Amniotic epithelial cell (primary cell): ENCODE results near the gene PROB1.

DNA sequence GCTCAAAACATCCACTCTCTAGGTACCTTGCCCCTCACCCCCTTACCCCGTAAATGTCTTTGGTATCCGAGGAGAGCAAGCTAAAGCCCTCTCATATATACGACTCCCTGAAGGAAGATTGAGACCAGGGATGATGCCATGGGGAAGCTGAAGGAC lies 306 bp upstream of the KDM3B start:
- RRBS, result no CpG with 5 or more reads among the region's 3 CpGs

GRCh38 chr5:138407837-138408460 lies 30.9 kb upstream of the REEP2 start:
- RRBS, result no CpG with 5 or more reads among the region's 6 CpGs

GRCh38 chr5:138461114-138461677 lies 4.1 kb upstream of the EGR1 start:
- RRBS, result no CpG with 5 or more reads among the region's 3 CpGs

DNA sequence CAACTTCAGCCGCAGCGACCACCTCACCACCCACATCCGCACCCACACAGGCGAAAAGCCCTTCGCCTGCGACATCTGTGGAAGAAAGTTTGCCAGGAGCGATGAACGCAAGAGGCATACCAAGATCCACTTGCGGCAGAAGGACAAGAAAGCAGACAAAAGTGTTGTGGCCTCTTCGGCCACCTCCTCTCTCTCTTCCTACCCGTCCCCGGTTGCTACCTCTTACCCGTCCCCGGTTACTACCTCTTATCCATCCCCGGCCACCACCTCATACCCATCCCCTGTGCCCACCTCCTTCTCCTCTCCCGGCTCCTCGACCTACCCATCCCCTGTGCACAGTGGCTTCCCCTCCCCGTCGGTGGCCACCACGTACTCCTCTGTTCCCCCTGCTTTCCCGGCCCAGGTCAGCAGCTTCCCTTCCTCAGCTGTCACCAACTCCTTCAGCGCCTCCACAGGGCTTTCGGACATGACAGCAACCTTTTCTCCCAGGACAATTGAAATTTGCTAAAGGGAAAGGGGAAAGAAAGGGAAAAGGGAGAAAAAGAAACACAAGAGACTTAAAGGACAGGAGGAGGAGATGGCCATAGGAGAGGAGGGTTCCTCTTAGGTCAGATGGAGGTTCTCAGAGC lies 2.4 kb downstream of the EGR1 start:
- RRBS, result 76% methylated on average over 4 of the region's 23 CpGs

GRCh38 chr5:138506990-138507942 lies 35.8 kb downstream of the ETF1 start:
- RRBS, result no CpG with 5 or more reads among the region's 13 CpGs

DNA sequence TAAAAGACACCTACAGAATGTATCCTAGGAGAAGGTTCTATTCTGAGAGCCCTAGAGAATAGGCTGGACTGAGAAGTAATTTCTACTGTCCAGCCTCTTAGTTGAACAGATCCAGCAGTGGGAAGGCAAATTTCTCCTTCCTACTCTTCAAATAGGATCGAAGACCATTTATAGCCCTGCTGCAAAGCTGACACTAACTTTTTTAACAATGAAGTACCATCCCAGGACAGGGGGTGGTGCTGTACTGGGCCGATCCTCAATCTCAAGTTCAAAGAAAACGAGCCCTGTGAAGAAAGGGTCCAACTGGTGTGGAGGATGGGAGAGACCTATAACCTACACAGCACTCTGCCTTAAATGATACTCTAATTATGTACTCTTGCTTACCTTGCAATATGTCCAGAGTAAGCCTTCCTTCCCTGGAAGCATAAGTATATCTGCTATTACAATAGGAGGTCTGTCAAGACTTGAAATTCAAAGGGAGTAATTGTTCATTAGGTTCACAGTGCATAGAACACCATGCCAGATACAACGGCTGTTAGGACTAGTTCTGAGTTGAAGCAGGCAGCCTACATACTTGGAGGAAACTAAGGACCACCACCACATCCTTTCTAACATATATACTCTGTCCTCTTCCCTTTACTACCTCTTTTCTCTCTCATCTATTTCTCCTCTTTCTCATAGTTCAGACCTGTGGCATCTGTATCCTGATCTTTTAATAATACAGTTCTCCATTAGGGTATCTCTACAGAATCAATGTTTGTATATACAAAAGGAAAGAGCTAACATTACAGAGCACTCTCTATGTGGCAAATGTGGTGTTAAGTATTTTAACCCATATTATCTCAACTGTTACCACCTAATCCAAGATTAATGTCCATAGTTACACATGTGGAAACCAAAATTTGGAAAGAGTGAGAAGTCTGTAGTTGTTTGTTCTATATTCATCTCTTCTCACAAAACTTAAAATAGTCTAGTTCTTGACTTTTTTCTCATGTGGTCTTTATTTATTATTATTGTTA lies 6.2 kb downstream of the ETF1 start:
- RRBS, result no CpG with 5 or more reads among the region's 4 CpGs

DNA sequence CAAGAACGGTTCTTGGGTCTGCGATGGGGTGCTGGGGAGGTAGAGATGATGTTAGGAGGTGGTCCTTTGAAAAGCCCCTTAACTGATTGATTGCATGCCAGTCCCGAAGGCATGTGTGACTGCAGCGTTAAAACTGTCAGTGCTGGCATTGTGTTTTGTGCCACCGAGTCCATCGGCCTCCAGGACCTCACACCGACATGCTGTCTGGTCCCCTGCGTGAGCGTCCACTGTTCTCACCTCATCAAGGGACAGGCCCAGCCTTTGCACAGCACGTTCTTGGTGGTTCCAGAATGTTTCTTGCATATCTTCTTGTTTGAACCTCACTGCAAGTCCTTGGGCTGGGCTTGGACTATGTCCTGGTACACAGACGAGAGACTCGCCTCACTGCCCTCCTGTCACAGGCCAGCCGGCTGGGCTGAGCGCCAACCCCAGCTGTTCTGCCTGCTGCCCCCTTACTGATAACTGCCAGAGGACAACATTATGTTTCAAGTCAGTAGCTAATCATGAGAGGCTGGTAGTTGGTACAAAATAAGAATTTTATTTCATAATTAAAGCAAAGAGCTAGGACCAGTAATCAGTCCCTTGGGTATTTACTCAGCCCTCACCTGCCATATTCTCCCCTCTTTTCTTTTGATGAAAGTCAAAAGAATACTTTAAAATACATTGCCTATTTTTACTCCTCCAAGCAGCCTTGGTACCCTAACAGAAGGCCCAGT lies 52.8 kb upstream of the LRRTM2 start:
- RRBS, result no CpG with 5 or more reads among the region's 14 CpGs

DNA sequence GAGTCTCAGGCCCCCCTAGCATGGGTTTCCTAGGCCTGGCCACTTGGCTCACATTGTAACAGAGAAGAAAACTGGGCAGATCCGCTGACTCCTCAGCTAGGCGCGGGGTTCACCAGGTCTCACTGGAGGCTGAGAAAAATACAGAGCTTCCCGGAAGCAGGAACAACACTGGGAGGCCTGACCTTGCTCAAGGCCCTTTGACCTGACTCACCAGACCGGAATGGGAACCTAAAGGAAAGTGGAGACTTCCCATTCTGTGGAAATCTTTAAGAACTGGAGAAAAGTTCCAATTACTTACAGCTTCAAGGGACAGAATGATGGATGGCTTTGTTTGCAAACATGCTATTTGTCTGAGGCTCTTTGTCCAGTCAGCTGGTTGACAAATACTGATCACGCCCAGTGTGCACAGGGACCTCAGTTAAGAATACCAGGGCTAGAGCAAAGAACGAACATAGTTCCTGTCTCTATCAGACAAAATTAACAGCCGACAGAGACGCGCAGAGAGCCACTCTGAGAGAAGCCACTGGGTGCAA lies 88.8 kb upstream of the LRRTM2 start:
- RRBS, result 23% methylated on average over 2 of the region's 10 CpGs

GRCh38 chr5:138974103-138974790 lies 99.1 kb upstream of the LRRTM2 start:
- RRBS, result no CpG with 5 or more reads among the region's 11 CpGs

- RRBS, result 27% methylated on average over 5 of the region's 15 CpGs
These were observed 92.5 kb downstream of the SIL1 start for GRCh38 chr5:139105410-139106271.

DNA sequence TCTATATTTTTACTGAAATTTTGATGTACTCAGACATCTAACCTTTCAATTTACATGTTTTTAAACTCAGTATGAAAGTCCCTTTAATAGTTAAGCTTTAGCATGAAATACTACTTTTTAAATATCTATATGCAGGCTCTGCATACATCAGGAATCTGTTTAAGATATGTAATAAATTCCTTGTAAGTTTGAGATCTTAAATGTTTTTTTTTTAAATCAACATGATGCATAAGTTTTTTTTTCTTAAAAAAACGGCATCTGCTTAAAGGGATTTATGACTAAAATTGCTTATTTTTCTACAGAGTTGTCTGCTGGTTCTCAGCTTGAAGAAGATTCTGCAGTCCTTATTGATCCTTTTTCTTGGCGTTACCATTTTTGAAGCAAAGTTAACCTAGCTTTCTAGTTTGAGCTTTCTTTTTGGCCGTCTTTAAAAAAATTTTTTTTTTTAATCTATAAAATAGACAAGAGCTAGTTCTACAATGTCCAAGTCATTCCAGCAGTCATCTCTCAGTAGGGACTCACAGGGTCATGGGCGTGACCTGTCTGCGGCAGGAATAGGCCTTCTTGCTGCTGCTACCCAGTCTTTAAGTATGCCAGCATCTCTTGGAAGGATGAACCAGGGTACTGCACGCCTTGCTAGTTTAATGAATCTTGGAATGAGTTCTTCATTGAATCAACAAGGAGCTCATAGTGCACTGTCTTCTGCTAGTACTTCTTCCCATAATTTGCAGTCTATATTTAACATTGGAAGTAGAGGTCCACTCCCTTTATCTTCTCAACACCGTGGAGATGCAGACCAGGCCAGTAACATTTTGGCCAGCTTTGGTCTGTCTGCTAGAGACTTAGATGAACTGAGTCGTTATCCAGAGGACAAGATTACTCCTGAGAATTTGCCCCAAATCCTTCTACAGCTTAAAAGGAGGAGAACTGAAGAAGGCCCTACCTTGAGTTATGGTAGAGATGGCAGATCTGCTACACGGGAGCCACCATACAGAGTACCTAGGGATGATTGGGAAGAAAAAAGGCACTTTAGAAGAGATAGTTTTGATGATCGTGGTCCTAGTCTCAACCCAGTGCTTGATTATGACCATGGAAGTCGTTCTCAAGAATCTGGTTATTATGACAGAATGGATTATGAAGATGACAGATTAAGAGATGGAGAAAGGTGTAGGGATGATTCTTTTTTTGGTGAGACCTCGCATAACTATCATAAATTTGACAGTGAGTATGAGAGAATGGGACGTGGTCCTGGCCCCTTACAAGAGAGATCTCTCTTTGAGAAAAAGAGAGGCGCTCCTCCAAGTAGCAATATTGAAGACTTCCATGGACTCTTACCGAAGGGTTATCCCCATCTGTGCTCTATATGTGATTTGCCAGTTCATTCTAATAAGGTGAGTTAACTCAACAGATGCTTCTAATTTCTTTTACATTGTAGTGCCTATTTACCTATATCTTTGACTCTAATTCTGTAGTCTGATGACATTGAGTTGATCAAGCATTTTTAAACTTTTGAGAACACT lies 14.0 kb downstream of the MATR3 start:
- RRBS, result no CpG with 5 or more reads among the region's 15 CpGs

GRCh38 chr5:139363802-139364328 lies 19.2 kb downstream of the SLC23A1 start:
- RRBS, result no CpG with 5 or more reads among the region's 3 CpGs

DNA sequence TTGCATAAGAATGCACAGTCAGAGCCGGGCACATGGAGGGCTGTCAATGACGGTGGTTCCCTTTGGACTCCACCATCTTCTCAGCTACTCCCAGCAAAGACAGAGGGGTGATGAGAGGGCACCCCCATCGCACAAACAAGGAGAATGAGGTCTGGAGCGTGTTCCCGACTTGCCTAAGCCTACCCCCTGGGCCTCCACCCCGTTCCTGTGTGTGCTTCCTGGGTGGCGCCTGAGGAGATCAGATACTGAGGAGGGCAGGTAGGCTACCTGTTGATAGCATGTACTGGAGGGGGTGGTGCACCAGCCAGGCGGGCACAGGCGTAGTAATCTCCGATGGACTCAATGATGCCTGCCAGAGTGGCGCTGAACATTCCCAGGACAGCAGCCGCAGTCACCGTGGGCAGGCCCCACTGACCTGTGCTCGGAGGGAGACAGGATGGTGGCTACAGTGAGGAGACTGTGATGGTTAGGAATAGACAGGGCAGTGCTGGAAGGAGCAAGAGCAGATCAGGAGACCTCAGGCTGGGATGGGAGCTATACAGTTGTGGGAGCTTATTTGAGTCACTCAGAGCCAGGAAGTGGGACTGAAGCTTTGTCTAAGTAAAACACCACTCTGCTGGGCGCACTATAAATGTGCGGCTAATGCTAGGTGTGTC lies 4.0 kb downstream of the SLC23A1 start:
- RRBS, result 45% methylated on average over 1 of the region's 16 CpGs

- RRBS, result 12% methylated on average over 44 of the region's 87 CpGs
These were observed at the start of gene PROB1 for GRCh38 chr5:139394561-139395693. TSS of gene PROB1 (minus strand) at chr5:139395104.

- RRBS, result no CpG with 5 or more reads among the region's 8 CpGs
These were observed 1.1 kb upstream of the PROB1 start for GRCh38 chr5:139395827-139396527.

- RRBS, result no CpG with 5 or more reads among the region's 14 CpGs
These were observed 7.7 kb downstream of the ECSCR start for GRCh38 chr5:139454671-139455503.

DNA sequence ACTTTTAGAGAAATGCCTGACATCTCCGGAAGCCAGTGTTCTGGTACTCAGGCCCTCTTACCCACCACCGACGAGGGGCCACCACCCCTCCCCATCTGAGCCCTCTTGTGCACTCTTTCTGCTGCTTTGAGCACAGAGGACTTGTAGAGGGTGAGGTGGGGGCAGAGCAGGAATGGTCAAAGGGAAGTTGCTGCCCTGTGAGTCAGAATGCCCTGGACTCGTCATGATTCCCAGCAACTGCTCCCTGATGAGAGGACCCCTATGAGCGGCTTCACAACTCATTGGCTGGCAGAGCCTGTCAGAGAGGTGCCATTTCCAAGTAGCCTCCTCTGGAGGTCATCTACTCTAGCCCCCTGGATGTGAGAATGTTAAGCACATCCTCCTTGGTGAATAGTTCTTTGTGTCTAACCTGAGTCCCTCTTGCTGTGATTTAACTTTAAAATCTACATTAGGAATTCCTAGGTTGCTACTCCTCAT lies 813 bp downstream of the ECSCR start:
- RRBS, result no CpG with 5 or more reads among the region's 5 CpGs

DNA sequence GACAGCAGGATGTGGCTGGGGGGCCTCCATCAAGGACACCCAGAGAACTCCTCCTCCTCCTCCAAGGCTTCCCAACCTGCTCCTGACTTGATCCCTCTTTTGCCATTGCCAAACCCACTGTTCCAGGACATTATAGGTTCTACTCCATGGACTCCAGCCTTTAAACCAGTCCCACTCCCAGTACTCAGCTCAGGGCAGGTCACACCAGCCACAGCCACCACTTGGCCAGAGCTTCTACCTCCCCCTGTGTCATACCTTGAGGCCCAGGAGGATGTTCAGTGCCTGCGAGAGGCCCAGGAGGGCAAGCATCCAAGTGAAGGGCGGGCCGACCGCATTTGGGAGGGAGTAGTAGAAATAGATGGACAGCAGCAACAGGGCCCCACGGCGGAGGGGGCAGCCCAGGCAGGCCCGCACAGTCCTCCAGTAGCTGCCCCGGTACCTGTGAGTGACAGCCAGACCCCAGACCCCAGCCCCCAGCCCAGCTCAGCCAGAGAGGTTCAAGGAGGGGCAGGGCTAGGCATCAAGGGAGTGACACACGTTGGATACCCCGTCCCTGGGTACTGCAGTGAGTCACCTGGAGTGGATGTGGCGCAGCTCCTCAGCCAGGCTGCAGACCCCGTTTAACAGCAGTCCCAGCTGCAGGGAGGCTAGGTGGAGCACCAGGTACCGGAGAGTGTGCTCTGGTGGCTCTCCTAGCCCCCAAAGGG lies 1.5 kb downstream of the STING1 start:
- RRBS, result no CpG with 5 or more reads among the region's 13 CpGs

- RRBS, result no CpG with 5 or more reads among the region's 7 CpGs
These were observed 4.4 kb downstream of the UBE2D2 start for GRCh38 chr5:139565210-139566280.

GRCh38 chr5:139574151-139574900 lies 13.2 kb downstream of the UBE2D2 start:
- RRBS, result no CpG with 5 or more reads among the region's 7 CpGs